Progenitor cell of endocrine pancreas (in vitro differentiated cells): Measurements from ENCODE around the genes PCDH12 and RNF14.

GRCh38 chr5:141870342-141870738, 7.9 kb downstream of the PCDH1 start:
- PRO-cap: no peak

DNA sequence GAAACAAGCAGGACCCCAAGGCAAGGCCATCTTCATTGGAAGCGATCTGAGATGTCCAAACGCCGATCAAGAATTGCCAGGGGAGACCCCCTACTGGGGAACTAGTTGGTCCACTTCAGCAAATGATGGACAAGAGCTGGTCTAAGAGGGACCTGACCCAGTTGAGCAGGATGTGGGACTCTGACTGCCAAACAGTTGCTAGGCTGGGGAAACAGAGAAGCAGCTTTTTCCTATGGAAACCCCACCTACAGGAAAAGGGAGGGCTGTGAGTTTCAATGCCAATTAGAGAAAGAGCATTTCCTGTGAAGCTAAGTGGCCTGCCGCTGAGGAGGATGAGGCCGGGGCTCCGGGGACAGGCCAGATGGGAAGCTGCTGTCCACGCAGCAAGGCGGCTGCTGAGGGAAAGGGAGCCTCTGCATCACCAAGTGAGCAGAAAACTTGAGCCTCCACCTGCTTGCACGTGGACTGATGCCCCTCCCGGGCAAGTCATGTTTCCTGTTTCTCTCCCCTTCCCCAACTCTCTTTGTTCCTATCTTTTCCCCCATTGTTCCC, at the start of gene PCDH12:
PCDH12 (minus strand) TSS at position 202 of the 552 bp plus-strand sequence.
- PRO-cap: no peak

DNA sequence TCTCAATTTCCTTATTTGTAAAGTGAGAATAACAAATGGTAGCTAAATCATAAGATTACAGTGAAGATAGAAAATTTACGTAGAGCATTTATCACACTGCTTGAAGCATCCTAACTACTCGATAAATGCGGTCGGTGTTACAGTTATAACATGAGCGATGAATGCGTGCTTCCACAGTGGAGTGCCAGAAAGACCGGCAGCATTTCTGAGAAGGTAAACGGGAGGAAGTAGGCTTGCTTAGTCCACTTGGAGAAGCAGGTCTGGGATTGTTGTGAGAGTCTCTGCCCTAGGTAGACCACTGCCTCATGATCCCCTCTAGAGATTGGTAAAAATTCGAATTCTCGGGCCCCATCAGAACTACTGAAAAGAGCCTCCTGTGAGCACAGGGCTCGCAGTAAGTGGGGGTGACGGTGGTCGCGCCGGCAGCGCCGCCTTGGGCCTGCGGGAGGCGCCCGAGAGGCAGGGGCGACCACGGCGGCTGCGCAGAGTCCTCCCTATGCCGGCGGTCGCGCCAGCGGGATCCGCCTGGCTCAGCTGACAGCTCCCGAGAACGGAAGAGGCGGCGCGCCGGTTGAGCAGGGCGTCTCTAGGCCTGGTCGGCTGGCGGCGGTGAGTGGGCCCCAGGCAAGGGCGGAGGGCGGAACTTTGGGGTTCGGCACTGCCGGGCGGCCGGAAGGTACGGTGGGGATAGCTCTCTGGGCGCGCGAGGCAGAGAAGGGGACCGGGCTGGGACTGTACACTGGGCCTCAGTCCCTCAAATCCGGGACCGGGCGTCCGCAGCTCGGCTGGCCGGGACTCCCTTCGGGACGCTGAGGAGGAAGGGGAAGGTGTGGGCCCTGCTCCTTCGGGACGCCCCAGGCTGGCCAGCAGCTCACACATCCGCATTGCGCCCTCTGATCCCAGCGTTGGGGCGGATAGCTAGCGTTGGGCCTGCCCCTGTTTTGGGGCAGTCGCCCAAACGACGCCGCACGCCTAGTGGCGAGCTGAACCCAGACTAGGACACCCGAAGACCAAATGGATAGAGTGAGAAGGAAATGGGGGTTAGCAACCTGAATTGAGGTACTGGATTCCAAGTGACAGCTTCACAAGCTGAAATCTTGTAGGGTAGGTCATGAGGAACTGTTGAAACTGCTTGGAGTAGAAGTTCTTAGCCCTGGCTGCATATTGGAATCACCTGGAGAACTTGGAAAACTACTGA, at the start of gene RNF14:
RNF14 (plus strand) TSS at position 547 of the 1,198 bp plus-strand sequence.
- PRO-cap: unidirectional peak, plus-strand start at position 586 of the sequence; unidirectional peak, minus-strand start at position 895 of the sequence

- PRO-cap: no peak
Observed at GRCh38 chr5:142133679-142134392, 25.3 kb downstream of the NDFIP1 start.

DNA sequence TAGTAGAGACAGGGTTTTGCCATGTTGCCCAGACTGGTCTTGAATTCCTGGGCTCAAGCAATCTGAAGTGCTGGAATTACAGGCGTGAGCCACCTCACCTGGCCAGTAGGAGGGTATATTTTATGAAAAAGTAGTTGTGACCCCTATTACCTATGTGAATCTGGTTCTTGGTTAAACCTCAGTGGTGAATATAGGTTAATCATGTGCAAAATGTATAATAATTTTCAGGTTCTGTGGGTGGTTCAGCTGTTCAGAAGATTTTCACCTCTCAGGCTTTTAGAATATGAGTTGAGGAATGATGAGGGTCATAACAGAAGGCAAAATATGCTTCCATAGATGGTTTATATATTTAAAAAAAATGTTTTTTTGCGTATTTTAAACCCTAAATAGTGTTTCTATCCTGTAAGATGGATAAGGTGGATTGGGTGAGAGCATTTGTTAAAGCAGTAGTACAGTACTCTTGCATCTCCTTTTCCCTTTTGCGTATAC, 47.0 kb downstream of the NDFIP1 start:
- PRO-cap: no peak

DNA sequence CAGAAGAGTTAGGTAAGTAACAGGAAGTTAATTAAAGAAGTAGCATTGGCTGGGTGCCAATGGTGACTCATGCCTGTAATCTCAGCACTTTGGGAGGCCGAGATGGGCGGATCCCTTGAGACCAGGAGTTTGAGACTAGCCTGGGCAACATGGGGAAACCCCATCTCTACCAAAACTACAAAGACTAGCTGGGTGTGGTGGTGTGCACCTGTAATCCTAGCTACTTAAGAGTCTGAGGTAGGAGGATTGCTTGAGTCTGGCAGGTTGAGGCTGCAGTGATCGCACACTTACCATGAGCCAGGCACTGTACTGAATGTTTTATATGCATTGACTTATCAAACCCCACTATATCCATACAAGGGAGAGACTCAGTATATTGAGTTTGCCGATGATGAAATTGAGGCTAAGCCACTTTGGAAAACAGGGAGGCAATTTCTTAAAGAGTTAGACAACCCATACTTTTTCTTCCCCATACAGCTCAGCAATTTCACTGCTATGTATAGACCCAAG, 101.0 kb downstream of the SPRY4 start:
- PRO-cap: no peak

GRCh38 chr5:142248862-142249661, 75.8 kb downstream of the SPRY4 start:
- PRO-cap: no peak

- PRO-cap: no peak
Observed at GRCh38 chr5:142548983-142549234, 137.0 kb downstream of the FGF1 start.

- PRO-cap: no peak
Observed at GRCh38 chr5:142611089-142611288, 74.9 kb downstream of the FGF1 start.

DNA sequence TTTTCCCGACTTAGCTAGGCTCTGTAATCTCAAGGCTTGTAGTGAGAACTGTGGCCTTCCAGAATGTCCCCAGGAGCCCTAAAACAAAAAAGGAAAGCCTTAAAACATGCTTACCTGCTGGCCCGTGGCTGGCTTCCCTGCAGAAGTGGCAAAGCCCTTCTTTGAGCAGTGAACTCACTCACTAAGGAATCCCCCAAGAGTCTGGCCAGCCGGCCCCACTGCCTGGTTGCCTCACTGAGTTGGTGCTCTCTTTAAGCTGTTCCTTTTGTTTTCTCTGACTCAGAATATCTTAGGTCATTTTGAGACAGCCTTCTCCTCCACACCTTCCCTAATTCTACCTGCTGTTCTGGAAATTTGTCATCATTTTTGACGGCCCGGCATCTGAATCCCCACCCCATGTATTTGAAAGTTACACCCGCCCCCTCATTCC, 41.9 kb downstream of the FGF1 start:
- PRO-cap: no peak

DNA sequence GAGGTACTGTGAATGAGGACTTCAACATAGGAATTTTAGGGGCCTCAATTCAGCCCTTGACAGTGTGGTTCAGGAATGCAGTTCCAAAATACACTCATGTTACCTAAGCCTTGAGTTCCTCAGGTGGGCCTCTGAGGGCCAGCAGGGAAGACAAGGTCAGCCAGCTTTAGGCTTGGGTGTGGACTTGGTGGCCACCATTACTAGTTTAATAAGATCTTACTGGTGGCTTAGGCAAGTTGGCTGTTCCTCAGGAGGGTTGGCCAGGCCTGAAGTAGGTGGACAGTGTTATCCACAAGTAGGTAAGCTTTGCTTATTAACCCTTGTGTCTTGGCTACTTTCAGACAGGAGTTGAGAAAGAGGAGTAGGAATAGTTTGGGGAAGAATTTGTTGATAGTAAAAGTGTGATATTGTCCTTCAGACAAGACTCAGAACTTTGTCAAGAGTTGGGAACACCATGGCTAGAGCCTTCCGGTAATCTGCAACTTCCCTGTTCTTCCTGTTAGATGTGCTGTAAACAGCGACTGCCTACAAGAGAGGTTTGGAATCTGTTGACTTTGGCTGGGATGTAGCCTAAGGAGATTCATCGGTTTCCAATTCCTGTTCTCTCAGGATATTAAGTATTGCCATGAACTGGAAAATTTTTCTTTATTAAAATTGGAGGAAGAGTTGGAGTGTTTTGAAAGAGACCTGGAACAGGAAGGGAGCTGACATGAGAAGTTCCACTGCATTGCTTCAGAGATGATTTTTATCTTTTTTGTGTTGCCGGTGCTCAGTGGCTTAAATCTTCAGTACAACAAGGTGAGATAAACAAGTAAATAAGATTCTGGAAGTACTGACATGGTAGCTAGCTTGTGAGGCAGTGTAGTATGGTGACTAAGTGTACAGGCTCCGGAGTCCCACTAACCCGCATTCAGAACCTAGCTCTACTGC, 43.9 kb downstream of the ARHGAP26 start:
- PRO-cap: no peak

GRCh38 chr5:142816934-142817527, 46.9 kb downstream of the ARHGAP26 start:
- PRO-cap: no peak

GRCh38 chr5:142822853-142823699, 52.9 kb downstream of the ARHGAP26 start:
- PRO-cap: no peak

DNA sequence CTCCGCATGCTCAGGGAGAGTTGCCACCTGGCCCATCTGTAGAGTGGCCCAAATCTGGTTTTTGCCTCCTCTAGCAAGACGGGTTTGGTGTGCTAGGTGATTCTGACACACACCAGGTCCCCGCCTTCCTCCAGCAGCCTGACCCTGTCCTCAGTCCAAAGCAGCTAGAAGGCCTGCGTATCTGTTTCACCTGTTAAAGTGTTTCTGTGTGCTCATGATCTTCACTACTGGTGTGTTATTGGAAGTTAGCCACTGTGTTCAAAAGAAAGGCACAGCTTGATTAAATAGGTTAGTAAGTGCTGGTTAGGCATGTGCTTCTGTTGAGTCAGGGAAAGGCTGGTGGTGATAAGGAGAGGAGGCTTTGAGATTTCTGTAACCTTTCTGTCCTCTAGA, 58.6 kb downstream of the ARHGAP26 start:
- PRO-cap: no peak

- PRO-cap: no peak
Observed at GRCh38 chr5:142843066-142844006, 73.2 kb downstream of the ARHGAP26 start.

- PRO-cap: no peak
Observed at GRCh38 chr5:142871032-142872239, 101.3 kb downstream of the ARHGAP26 start.

DNA sequence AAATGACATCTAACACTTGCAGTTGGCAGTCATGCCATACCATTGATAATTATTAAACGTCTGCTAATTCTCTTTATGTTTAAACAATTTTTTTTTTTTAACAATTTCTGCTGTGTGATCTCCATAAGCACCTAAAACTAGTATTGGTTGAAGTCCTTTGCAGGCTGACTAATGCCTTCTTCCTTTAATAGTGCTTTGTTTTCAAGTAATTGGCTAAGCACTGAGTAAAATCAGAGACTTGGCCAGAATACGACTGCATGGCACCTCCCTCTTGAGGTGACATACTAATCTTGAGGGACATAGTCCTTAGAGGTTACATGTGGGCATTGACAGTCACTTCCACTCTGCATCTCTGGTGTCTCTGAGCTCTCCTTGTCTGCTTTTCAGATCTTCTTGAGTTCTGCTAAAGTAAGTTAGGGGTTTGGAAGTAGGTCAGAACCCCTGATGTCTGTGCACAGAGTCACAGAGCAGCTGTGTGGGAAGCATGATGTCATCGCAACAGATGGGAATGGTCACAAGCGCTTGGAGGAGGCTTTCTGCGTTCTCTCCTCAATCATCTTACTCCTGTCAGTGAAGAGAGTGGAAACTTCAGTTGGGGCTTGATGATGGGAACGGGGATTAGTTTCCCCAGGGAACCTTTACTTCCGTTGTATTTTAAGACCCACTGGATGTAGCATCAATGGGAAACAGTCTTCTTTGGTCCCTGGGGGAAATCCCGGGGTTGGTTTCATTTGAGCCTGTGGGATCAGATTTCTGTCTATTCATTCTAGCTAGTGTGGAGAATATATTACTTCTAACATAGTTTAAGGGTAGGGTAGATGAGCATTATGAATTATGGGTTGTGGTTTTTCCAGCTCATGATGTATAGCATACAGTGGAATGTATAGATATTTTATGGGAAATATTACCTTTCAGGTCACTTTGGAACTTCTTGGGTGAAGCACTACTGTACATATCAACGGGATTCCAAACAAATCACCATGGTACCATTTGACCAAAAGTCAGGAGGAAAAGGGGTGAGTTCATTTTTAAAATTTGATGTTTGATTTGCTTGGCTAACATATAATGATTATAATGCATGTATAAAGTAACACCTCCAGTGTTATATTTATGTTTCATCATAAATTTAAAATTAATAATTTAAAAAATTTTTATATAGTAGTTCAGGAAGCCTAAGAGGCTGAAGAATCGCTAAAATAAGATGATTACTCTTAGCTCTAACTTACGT, 137.0 kb downstream of the ARHGAP26 start:
- PRO-cap: no peak

DNA sequence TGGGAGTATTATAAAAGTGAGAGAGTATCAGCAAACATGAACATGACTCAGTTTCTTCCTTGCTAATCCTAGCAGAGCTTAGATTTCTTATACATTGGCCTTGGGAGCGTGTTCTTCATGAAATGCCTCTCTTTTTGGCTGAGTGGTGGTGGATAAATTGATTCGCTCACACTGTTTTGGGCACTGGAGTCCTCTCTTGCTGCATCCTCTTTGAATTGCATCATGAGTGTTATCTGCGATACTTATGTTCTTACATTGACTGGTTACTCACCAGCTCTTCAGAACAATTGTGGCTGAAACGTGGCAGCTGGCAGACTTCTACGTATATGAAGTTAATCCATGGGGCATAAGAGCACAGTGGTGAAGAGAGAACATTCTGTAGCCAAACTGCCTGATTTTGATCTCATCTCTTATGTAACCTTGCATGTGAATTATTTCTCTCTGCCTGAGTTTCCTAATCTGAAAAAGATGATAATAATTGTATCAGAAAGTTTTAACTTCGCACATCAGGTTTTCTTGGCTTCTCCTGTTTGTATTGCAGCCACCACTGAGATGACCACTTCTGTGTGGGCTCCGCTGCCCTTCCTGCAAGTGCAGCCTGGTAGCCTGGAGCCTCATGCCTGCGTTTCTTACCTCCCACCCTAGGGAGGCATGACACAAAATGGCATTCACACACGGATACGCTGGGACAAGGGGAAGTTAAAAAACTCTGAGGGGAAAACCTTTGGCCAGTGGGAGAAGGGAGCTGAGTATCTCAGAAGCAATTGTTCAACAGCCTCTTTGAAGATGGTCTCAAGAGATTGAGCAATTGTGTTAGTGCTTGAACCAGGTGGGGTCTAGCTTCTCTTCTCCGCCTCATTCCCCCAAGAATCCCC, 295.2 kb downstream of the ARHGAP26 start:
- PRO-cap: no peak

GRCh38 chr5:143105443-143105967, 298.0 kb downstream of the NR3C1 start:
- PRO-cap: no peak

GRCh38 chr5:143158667-143159370, 244.7 kb downstream of the NR3C1 start:
- PRO-cap: no peak